Placental epithelial cell (primary cell): ENCODE measurements around the gene ABCA13.

- CAGE, long polyA plus RNA: no peak
These were observed 161.8 kb downstream of the PKD1L1 start for GRCh38 chr7:47786459-47786848.

- CAGE, long polyA plus RNA: no peak
These were observed at the start of gene ABCA13 for GRCh38 chr7:48170980-48171643. Gene ABCA13 (plus strand): TSS chr7:48171458.

- CAGE, long polyA plus RNA: no peak
These were observed 37.6 kb upstream of the IKZF1 start for GRCh38 chr7:50266756-50267434.

GRCh38 chr7:50314966-50315585 is 10.6 kb downstream of the IKZF1 start:
- CAGE, long polyA plus RNA: no peak

GRCh38 chr7:50347453-50348167 is 43.1 kb downstream of the IKZF1 start:
- CAGE, long polyA plus RNA: no peak

DNA sequence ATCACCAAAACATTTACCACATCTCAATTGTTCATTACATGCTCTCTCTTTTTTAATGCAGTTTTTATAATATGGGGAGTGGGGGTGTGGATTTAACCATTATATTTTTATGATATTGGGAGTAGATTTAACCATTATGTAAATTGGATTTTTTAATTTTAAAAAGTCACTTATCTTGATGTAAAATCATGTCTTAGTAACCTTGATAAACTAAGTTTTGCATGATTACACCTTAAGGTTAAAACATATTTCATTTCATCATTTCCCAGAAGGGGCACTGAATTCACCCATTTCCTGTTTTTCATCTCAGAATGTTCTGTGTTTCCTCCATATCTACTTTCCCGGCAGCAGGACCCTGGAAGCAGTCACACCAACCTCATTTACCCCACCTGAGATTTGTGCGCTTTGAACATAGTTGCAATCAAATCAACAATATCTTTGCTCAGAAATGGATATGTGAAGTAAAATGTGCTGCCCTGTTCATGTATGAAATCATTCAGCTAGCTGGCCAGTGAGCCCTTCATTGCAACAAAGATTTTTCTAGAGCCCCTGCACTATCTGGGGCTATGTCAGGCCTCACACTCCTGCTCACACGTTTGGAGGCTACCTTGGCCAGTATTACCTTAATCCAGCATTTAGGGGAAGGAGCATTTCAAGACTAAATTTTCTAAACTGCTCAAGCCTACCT is 46.7 kb downstream of the IKZF1 start:
- CAGE, long polyA plus RNA: no peak

GRCh38 chr7:50379018-50379933 is 70.9 kb downstream of the FIGNL1 start:
- CAGE, long polyA plus RNA: no peak

DNA sequence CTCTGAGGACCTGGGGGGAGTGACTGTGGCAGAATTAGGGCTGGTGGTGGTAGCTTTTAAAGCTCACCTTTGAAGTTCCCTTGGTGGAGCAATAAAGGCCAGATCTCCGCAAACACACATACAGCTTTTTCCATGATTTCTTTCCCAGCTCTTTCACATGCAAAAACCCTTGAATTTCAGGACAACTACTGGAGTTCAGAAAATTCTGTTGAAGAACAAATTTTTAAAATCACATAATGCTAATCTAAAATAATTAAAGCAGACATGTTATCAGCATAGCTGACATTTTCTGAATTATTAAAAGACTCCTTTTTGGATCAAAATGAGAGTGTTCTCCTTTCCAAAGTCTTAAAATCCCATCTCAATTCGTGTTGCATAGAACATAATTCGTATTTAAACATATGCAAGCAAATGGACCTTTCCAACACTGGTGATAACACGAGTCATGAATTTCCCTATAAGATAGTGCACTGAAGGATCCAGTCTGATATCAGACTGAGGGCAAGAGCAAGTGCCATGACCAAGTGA is 51.0 kb upstream of the DDC start:
- CAGE, long polyA plus RNA: no peak

DNA sequence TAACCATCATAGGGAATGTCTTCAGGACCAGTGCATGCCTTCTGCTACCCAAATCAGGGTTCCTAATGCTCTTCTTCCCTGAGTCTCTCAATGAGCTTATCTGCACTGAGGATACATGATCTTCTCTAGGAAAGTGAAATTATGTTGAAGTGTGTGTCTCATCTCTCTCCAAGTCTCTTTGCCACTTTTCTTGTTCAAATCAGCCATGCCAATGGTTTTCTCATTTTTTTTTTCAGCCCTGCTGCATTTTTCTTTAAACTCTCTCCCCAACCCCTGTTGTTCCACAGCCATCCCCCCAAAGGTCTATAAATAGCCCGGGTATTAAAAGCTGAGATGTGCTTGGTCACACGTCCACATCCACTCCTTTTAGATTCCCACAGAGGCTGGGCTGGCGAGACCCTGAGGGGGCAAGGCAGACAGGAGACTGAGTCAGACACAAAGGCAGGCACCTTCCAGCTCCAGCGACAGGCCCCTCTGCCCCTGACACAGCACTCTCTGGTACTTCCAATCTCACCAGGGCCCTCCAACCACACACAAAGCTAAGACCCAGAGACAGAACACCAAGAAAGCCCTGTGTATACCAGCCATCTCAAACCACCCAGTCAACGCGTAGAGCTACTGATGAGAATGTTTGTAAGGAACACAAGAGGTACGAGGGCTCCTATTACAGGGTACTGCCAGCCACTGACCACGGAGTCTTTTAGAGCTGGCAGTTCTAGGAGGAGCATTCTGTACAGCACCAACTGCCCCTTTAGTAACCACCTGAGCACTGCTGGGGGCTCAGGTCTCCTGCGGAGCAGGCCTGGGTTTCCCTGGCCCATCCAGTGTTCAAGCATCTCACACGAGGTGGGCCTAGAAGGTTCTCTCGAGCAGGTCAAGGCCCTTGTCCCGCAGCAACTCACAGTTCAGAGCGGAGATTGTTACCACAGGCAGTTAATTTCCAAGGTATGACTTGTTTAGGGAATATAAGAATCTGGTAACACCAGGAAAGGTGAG is 64.1 kb upstream of the DDC start:
- CAGE, long polyA plus RNA: no peak

GRCh38 chr7:50697006-50697205 is 85.8 kb downstream of the GRB10 start:
- CAGE, long polyA plus RNA: no peak

GRCh38 chr7:50739604-50740845 is 42.7 kb downstream of the GRB10 start:
- CAGE, long polyA plus RNA: no peak

- CAGE, long polyA plus RNA: no peak
These were observed 38.7 kb upstream of the GRB10 start for GRCh38 chr7:50821135-50822025.

DNA sequence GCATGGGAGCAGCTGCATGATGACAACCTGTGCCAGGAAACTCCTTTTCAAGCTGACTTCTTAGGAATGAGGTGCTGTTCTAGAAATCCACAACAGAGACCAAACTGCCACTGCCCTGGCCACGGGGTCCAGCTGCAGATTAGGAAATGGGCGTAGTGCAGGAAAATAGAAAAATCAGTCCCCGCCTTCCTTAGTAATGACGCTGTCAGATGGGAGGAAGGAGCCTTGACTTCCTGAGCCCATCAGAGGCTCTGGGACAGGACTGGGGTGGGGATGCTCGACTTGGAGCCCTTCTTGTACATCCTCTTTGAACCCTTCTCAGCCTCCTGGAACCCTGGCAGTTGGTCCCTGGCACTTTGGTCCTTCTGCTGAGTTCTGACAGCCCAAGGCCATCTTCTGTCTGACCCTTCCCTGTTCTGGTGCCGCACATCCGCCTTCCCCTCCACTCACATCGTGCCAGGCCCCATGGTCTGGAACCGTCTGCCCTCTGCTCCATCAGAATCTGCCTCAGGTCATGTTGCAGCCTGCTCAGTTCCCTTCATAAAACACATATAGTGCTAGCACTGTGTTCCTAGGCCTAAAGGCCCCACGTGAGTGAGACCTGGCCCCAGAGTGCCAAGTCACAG is 228.0 kb upstream of the GRB10 start:
- CAGE, long polyA plus RNA: no peak

GRCh38 chr7:51028543-51029666 is 246.2 kb upstream of the GRB10 start:
- CAGE, long polyA plus RNA: no peak

- CAGE, long polyA plus RNA: no peak
These were observed 87.4 kb downstream of the COBL start for GRCh38 chr7:51229090-51229636.

- CAGE, long polyA plus RNA: no peak
These were observed 61.3 kb downstream of the COBL start for GRCh38 chr7:51255046-51255948.

GRCh38 chr7:51318974-51319737 is 2.5 kb upstream of the COBL start:
- CAGE, long polyA plus RNA: no peak

DNA sequence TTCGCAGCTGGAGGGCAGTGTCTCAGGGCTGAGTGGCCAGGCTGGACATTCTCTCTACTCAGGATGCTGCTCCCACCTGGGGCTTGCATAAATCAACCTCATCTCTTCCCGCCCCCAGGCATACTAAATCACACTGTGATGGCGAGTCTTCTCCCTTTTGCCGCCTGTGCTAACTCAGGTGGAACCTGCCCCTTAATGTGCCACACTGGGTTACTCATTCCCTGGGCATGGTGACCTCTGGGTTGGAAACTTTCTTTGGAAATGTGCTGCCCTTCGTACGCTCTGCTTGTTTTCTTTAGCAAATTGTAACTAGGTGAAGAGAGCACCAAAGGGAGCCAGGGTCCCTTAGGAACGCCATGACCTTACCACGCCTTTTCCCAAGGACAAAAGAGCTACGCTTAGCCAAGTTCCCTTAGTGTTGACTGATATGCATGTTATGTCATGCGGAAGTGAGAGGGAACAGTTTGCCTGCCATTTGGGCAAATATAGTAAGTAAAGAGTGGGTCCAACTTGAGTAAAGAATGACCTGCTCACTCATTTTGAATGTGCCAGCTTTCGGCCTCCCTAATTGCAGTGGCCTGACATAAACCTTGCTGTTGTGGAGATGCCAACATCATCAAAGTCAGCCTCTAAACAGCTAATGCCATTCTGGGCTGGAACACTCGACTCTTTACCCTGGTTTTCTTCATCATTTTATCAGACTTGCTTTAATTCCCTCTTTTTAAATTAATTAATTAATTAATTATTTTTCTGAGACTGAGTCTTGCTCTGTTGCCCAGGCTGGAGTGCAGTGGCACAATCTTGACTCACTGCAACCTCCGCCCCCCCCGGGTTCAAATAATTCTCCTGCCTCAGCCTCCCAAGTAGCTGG is 40.6 kb upstream of the COBL start:
- CAGE, long polyA plus RNA: no peak

DNA sequence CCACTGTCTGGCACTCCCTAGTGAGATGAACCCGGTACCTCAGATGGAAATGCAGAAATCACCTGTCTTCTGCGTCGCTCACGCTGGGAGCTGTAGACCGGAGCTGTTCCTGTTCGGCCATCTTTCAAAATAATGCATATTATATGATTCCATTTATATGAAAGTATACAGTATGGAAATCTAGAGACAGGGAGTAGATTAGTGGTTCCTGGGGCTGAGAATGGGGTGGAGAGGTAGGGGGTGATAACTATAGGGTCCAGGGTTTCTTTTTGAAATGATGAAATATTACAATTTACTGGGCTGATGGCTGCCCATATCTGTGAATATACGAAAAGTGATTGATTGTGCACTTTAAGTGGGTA is 3.2 kb upstream of the POM121L12 start:
- CAGE, long polyA plus RNA: no peak

GRCh38 chr7:53237288-53238162 is 202.1 kb downstream of the POM121L12 start:
- CAGE, long polyA plus RNA: no peak